Mesenchymal stem cell of adipose (primary cell): ENCODE results near the genes SNRNP200 and ACTR1B.

GRCh38 chr2:96259557-96260175, 6.1 kb downstream of the TMEM127 start:
- CAGE, long polyA plus RNA, result no peak

DNA sequence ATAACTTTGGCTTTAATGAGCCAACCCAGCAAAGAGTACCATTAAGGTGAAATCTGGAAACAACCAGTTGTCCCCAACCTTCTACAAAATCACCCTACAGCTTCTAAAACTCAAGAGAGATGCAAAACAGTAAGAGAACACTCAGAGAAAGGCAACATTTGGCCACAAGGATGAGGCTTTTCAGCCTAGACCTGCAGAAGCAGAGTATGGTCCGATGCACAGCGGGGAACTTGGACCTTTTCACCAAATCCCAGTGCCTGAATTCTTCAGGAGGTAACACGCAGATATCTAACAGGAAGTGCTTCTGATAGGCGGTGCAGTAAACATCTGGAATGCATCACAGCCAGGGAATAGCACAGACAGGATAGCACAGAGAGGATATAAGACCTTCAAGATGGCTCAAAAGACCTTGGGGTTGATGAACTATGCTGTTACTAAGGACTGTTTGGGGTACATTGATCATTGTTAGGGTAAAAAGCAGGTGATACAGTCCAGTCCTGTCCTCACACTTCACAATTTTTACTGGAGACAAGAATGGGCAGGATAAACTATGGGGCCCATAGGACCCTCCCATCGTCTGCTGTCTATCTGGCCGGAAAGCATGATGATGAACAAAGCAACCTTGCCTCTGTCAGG, 1.7 kb downstream of the TMEM127 start:
- CAGE, long polyA plus RNA, result no peak

DNA sequence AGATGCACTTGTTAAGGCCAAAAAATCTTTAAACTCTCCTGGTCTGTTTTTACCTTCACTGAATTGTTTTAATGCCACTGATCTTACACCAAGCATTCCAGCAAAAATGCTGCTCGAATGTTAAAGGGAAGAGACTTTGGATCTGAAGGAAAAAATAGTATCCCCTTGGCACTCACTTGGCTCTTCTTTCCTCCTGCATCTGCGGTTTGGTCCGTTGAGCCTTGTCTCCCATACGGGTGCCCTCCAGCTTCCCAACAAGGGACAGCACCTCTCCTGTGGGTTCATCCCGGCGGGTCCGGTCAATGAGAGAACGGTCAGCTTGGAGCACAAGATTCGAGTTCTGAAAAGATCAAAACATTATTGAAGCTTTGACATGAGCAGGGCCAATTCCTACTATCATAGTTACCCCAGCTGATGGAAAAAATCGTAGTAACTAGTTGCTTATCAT, 793 bp downstream of the SNRNP200 start:
- CAGE, long polyA plus RNA, result no peak

GRCh38 chr2:96304977-96306248, at the start of gene SNRNP200:
SNRNP200 (minus strand) TSS chr2:96305546.
- CAGE, long polyA plus RNA, result no peak

- CAGE, long polyA plus RNA, result no peak
Observed at GRCh38 chr2:96343775-96344403, 8.3 kb downstream of the NCAPH start.

- CAGE, long polyA plus RNA, result no peak
Observed at GRCh38 chr2:96485709-96486689, 19.2 kb downstream of the NEURL3 start.

GRCh38 chr2:96534543-96535752, 1.6 kb upstream of the ARID5A start:
- CAGE, long polyA plus RNA, result no peak

- CAGE, long polyA plus RNA, result no peak
Observed at GRCh38 chr2:96623474-96624130, 14.5 kb downstream of the KANSL3 start.

GRCh38 chr2:96786925-96787280, 26.2 kb downstream of the CNNM4 start:
- CAGE, long polyA plus RNA, result no peak

DNA sequence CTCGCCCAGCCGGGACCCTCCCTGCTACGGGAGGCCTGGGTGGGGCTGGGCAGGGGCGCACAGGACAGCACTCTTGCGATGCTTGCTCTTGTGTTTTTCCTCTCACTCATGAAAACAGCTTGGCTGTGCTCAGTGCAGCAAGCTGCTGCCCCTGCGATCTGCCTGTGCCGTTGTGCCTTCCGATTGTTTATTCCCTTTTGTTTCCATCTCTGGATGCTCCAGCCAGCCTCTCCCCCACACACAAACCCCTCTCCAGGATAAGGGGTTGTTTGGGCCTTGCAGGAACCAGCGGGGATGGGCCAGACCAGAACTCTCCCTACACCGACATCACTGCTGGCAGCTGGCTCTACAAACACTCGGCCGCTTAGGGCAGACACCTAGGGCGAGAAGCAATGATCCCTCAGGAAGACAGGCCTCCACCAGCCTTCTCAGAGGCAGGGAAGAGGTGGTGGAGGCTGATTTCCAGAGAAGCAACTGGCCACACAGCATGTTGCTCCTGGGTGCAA, 26.3 kb upstream of the SEMA4C start:
- CAGE, long polyA plus RNA, result no peak

- CAGE, long polyA plus RNA, result no peak
Observed at GRCh38 chr2:96954192-96955015, 32.0 kb downstream of the FAM178B start.

- CAGE, long polyA plus RNA, result no peak
Observed at GRCh38 chr2:96962804-96963386, 23.5 kb downstream of the FAM178B start.

- CAGE, long polyA plus RNA, result no peak
Observed at GRCh38 chr2:97050014-97050393, 44.7 kb downstream of the FAHD2B start.

DNA sequence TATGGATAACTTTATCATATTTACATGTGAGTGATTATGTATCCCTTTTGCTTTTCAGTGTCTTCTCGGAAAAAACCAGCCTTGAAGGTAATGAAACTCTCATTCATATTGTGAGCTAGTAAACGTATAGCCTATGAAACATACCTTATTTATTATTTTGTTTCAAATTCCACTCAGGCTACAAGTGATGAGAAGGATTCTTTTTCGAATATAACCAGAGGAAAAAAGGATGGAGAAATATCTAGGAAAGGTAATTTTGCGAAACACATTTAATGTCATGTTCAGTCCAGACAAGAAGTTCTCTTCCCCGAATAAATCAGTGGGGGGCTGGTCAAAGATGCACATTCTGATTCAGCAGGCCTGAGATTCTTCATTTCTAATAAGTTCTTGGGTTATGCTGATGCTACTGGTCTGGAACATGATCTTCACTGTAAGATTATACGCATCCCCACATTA, 81.7 kb downstream of the ANKRD36 start:
- CAGE, long polyA plus RNA, result no peak

GRCh38 chr2:97549135-97549895, 40.4 kb downstream of the ANKRD36B start:
- CAGE, long polyA plus RNA, result no peak

DNA sequence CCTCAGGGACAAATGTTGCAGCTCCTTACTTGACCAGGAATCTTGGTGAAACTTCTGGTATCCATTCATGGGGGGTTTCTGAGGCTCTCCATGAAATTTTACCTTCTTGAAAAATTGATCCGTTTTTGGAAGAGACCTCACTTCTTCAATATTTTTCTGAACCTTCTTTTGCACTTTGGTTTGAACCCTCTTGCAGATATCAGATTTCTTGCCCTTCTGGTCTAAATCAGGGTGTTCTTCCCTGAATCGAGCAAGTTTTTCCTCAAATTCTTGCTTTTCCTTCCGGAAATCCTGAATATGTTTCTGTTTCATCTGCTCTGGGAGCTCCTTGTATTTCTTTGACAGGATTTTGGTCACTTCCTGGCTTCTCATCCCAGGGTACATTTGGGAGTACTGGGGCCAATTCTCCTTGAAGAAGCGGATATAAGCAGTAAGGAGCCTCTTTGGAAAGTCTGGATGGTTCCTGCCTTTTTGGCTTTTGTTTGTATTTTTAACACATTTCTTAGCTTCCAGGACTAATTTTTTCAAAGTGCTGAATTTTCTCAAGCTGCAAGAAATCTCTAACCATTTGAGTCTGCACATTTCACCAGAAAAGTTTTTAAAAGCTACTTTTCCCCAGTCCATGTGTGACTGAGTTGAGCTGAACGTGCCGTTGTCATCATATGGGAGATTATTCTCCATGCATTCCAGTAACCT, 8.7 kb upstream of the COX5B start:
- CAGE, long polyA plus RNA, result no peak

DNA sequence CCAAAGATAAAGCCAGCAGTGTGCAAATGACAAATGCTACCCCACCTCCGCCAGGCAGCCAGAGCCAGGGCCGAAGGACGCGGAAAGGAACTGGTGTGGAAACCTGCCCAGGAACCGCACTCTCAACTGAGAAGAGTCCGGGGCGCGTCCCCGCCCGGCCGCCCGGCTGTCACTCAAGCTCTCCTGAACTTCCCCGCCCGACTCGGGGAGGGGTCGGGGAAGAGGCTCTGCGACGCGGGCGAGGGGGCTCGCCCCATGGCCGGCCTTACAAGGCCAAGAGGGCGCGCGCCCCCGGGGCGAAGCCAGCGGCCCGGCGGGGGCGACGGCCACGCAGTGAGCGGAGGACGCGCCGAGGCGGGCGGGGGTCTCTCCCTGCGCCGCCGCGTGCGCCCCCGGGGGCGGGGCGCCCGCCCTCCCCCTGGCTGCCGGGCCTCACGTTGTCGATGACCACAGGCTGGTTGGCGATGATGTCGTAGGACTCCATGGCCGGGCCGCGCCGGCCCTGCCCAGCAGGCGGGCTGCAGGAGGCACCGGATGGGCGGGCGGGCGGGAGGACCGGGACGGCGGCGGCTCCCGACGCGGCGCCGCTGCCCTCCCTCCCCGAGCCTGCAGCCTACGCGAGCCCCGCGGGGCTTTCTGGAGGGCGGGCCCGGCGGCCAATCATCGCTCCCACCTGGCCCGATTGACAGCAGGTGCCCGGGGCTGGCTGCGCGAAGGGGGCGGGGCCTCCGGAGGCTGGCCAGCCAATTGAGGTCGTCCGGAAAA, at the start of gene ACTR1B:
ACTR1B (minus strand) TSS at position 638 of the 765 bp plus-strand sequence.
- CAGE, long polyA plus RNA, result no peak

GRCh38 chr2:97727926-97728766, 14.8 kb downstream of the ZAP70 start:
- CAGE, long polyA plus RNA, result no peak

DNA sequence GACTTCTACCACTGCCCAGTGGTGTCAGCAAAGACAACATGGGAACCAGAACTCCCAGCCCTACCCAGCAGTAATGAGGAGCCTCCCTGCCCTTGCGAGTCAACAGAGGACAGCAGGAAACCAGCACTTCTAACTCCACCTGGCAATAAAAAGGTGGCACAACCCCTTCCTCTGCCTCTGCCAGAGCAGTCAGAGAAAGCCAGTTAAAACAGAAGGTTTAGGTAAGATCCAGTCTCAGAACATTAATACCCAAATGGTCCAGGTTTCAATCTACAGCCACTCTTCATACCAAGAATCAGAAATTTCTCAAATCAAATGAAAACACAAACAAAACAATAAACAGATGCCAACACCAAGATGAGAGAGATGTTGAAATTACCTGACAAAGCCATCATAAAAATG, 68.8 kb downstream of the ZAP70 start:
- CAGE, long polyA plus RNA, result no peak

DNA sequence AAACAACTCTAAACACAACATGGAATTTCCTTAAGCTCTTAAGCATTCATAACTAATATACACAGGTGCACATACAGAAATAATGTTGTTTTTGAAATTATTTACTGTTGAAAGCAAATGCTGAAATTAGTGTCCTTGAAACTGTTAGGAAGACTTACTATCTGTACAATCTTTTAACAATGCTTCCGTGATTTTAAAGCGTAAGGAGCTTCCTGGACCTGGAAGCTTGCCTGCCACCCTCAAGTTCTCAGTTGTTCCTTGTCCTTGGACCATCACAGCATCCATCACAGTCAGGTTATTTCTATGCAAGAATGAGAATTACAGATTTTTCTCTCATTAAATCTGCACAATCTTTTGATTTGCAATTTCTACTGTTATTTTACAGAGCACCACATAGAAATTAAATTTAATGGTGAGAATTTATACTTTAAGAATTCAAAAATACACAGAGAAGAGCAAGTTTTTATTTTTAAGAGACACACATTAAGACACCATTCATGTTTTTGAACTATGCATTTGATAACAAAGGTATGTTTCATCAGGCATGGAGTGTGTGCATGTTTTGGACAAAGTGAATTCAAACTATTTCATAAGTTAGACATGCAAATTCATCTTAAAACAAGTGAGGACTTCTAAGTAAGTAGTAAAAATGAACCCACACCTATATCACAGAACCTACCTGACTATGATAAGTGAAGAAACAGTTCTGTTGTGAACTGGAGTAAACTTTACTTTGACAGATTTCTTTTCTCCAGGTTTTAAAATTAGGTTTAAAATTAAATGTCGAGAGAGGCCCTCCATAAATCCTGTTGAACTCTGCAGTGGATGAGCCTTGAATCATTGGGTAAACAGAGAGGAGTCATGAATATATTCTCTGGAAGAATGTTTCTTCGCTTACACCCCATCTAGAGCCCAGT, 83.6 kb downstream of the ZAP70 start:
- CAGE, long polyA plus RNA, result no peak